ENCODE results near the genes FBXL2, CLASP2 and VILL.

GRCh38 chr3:33113546-33113647, 417 bp upstream of the CRTAP start:
- RRBS: no CpG with 5 or more reads among the region's 3 CpGs

DNA sequence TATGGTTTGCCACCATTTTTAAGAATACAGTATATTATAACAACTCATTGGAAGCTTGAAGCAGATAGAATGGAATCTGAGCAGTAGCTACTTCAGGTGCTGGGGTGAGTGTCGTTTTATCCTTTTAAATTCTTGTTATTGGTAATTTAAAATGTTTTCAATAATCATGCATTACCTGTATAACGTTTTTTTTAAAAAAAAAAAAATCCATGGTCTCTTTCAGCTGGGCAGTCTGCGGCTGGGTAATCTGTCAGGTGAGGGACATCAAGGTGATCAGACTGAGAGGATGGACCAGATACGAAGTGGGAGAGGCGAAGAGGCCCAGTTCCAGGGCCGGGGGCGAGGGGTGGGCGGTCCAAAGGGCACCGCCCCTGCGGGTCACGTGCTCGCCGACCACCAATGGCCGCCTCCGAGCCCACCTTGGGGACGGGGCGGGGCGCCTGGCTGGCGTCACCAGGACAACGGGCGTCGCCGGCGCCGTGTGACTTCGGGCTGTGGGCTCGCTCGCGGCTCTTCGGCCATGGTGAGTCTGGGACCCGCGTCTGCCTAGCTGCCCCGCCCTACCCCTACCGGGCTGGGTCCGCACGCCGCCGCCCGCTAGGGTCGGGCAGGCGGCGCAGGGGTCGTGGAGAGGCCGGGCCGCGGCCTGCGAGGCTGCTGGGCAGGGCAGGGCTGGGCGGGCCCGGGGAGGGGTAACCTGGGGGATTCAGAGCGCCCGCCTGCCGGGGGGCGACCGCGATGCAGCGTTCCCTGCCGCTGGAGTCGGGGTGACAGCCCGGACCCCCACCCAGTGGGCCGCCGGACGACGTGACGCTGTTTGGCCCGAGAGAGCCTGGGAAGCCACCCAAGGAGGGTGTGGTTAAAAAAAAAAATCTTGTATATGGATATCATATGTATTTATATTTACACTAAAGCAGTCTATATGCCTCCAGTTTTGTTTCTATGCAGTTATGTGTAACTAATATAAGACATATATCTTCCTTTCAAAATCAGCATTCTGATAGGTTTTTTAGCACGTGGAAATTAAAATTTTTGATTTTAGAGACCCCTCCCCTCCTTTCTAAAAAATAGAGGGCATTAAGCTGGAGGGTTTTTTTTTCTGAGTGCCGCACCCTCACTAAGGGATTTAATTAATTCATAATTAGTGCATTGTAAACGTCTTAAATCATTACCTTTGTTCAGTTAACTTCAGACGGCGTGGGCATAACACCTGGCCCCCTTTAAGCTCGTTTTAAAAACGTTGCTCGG, at the start of gene FBXL2:
Gene FBXL2 (plus strand): TSS at position 450 of the 1,248 bp plus-strand sequence.
- RRBS: 8% methylated on average over 35 of the region's 73 CpGs

DNA sequence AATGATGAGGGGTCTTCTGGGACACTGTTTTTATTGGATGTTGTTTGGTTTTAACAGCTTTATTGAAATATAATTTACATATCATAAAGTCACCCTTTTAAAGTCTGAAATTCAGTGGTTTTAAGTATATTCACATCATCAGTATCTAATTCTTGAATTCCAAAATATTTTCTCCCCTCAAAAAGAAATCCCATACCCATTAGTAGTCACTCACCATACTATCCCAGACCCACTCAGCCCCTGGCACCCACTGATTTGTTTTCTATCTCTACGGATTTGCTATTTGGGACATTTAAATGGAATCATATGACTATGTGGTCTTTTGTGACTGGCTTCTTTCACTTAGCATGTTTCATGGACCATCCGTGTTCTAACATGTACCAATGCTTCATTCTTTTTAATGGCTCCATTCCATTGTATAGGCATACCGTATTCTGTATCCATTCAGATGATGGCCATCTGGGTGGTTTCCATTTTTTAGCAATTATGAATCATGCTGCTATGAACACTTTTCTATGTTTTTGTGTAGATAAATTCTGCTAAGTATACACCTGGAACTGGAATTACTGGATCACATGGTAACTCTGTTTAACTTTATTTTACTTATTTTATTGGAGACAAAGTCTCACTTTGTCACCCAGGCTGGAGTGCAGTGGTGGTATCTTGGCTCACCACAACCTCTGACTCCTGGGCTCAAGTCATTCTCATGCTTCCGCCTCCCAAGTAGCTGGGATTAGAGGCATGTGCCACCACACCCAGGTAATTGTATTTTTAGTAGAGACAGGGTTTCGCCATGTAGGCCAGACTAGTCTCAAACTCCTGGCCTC, 13.6 kb downstream of the UBP1 start:
- RRBS: no CpG with 5 or more reads among the region's 5 CpGs

DNA sequence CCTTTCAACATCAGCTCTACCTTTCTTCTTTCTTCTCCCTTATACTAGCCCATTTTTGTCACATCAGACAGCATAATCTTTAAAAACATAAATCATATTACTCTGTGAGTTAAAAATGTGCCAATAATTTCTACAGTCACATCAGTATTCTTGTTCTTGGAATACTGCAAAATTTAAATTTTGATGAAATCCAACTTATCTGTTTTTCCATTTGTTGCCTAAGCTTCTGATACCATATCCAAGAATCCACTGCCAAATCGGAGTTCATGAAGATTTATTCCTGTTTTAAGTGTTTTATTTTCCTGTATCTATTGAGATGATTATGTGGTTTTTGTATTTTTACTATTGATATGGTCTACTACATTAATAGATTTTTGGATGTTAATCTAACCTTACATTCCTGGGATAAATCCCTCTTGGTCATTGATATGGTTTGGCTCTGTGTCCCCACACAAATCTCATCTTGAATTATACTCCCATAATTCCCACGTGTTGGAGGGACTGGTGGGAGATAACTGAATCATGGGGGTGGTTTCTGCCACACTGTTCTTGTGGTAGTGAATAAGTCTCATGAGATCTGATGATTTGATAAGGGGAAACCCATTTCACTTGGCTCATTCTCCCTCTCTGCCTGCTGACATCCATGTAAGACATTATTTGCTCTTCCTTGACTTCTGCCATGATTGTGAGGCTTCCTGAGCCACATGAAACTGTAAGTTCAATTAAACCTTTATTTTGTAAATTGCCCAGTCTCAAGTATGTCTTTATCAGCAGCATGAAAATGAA, 106.7 kb upstream of the UBP1 start:
- RRBS: no CpG with 5 or more reads among the region's 2 CpGs

DNA sequence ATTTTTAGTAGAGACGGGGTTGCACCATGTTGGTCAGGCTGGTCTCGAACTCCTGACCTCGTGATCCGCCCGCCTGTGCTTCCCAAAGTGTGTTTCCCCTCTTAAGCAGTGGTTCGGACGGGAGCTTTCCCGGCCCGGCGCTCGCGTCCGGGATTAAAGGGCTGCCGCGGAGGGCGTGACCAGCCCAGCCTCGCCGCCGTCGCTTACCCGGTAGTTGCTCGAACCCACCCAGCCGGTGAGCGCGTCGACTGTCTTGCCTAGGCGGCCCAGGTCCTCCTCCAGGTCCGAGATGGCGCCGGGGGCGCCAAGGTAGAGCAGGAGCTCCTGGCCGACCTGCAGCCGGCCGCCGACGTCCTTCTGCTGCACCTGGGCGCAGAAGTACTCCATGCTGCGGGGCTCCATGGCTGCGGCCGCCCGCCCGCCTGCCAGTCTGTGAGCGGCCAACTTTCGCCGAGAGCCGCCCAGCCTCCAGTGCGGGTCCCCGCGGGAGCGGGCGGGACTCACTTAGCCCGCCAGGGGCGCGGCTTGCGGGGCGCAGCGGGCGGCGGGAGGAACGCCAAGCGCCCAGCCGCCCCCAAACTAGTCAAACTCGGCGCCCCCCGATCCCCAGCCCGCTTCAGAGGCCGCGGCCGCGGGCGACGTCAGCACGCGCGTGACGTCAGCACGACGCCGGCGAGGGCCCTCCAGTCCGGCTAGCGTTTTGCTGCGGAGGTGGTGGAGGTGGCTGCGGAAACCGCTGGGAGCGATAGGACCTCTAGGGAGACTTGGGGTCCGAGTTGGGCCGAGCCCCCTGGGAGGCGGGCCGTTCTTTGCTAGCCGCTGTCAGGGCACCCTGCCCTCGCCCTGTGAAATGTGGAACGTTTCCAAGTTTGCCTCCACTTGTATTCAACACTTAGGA, at the start of gene CLASP2:
Gene CLASP2 (minus strand): TSS at position 654 of the 898 bp plus-strand sequence.
- RRBS: 3% methylated on average over 20 of the region's 93 CpGs

GRCh38 chr3:33718798-33718969, 630 bp upstream of the CLASP2 start:
- RRBS: no CpG with 5 or more reads among the region's 2 CpGs

GRCh38 chr3:33843967-33844362, 45.5 kb downstream of the PDCD6IP start:
- RRBS: no CpG with 5 or more reads among the region's 6 CpGs

GRCh38 chr3:34008203-34008718, 209.8 kb downstream of the PDCD6IP start:
- RRBS: no CpG with 5 or more reads among the region's 1 CpG

GRCh38 chr3:36381269-36381923, 1.1 kb downstream of the STAC start:
- RRBS: no CpG with 5 or more reads among the region's 7 CpGs

- RRBS: no CpG with 5 or more reads among the region's 3 CpGs
These were observed 3.6 kb downstream of the EPM2AIP1 start for GRCh38 chr3:36989062-36990033.

- RRBS: no CpG with 5 or more reads among the region's 20 CpGs
These were observed 1.0 kb downstream of the EPM2AIP1 start for GRCh38 chr3:36991659-36992595.

DNA sequence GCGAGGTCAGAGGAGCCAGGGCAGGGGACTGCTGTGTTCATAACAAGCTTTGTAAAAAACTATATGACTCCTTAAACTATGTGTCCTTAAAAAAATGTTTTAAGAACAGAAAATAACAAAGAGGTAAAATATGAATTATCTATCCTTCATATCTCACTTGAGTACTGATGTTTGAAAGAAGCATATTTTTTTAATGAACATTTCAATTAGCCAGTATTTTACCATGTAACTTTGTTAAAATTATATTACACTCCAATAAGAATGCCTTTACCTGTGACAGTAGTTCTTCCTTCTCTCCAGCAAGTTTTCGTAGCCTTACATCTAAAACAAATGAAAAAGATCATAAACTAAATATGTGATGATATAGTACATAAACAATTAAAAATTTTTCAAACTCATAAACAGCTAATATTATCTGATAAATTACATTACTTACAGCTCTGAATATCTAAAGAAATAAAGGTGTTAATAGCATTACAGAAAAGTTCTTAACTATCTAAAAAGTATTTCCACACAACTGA, 70.2 kb downstream of the MLH1 start:
- RRBS: no CpG with 5 or more reads among the region's 2 CpGs

DNA sequence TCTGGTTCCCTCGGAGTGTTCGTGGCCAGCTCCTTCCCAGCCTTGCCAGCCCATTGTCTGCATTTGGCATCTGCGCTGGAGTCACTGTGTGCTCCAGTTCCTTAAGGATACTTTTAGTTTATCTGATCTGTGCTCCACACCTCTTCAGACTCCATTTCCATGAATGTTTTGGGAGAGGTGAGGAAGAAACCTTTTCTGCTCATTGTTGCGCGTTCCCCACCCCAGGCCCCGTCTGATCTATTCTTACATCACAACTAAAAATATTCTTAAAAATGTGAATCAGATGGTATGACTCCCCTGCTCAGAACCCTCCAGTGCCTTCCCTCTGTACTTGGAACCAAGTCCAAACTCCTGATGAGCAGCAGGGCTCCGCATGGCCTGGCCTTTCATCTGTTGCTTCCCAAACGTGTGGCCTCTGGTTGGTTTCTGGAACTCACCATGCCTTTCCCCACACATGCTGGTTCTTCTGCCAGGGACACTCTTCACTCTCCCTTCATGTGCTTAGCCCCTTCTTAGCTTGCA, 140.0 kb upstream of the CTDSPL start:
- RRBS: no CpG with 5 or more reads among the region's 8 CpGs

GRCh38 chr3:37949657-37950801, 40.6 kb upstream of the VILL start:
- RRBS: no CpG with 5 or more reads among the region's 8 CpGs

DNA sequence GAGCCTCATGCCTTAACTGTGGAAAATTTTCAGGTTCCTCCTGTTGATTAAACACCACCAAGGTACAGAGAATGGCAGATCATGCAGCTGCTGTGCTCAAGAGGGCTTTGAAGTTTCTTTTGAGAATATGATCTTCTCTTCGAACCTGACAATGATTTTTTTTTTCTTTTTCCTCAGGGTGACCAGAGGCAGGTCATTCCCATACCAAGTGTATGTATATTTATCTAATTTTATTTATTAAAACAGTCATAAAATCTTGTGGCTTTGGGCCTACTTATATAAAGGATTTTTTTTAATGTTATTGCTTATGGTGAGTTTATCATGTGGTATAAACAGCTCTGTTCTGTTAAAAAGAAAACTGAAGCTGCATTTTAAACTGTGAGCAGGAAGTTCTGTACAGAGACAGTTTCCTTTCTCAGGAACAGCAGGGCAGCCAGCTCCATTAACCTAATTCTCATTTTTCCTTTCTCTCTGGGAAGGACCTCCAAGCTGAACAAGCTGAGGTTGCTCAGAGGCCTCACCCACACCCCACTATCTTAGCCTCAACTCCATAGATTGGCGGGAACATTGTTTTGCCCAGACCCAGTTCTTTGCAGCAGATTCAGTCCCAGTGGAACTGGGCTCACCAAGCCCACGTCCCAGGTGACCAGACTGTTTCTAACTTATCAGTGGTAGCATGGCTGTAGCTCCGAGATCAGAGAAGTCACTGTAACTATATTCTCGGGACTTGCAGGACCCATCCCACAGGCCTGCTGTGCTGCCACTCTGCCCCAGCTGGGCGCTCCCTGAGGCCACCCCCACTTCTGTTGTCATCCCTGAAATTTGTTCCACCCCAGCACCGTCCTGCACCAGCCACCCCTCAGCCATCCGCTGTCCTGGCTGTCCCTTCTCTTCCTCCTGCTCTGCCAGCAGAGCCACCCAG, 33.4 kb upstream of the VILL start:
- RRBS: no CpG with 5 or more reads among the region's 8 CpGs

GRCh38 chr3:37990585-37990956, at the start of gene VILL:
VILL (plus strand) TSS chr3:37990786.
- RRBS: no CpG with 5 or more reads among the region's 12 CpGs

DNA sequence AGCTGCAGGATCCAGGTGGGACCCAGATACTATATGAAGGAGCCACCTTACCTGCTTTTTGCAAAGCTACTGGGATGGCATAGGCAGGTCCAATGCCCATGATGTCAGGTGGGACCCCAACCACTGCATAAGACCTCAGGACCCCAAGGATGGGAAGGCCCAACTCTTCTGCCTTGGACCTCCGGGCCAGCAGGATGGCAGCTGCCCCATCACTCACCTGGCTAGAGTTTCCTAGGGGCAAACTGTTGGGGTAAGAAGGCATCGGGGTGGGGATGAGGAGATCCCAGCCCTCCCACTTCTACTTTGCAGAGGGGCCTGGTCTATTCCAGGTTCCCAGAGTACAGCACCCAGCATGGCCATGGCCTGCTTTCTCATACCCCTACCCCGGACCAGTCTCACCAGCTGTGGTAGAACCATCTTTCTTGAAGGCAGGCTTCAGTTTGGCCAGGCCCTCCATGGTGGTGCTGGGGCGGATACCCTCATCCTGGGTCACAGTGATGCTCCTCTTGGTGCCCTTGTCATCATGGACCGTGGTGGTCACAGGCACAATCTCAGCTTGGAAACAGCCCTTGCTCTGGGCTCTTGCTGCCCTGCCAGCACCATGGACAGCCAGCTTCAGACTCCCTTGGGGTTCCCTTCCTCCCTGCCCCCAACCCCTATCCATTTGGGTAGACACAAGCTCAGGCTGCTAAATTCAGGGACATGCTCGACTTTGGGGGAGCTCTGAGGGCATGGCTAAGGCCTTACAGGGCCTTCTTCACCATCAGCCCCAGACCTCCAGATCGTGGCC, 10.6 kb downstream of the ACAA1 start:
- RRBS: no CpG with 5 or more reads among the region's 7 CpGs

GRCh38 chr3:38136232-38136763, 629 bp downstream of the ACAA1 start:
- RRBS: no CpG with 5 or more reads among the region's 24 CpGs

DNA sequence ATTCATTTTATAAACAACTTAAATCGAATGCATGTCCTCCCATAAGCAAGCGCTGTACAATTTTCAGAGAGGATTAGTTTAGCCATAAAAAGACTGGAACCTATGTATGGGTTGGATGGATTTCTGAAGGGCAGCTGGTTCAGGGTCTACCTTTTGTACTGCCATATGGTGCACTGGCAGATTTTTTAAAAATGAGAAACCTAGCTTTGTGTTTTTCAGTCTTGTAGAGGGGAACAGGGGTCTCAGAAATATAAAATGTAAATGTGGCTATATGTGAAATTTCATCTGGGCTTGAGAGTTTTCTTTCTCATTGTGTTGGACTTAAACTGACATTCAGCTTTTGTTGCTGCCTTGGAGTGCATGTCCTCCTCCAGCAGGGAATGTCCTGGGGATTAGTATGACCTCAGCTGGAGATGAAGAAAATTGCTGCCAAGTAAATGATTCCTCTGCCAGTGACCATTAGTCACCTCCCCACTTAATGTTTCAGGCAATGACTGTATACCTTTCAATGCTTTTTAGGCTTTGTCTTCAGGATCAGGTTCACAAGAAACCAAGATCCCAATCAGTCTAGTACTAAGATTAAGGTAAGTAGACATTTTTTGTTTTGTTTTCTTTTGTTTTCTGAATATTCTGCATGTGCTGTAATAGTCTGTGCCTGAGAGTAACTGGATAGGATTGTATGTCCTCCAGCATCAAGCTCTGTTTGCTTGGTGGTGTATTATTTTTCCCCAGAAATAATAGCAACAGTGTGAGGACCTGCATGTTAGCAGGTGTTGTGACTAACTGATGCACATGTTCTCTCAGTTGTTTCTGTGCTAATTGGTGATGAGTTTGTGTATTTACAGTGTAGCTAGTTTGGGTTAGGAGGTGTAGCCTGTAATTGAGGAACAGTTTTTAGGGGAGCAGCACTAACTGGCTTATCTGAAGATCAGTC, 18.2 kb upstream of the SLC22A13 start:
- RRBS: no CpG with 5 or more reads among the region's 2 CpGs

GRCh38 chr3:38254597-38255368, 10.8 kb upstream of the SLC22A13 start:
- RRBS: no CpG with 5 or more reads among the region's 4 CpGs

Measured in HL-60 (cell line).